Fibroblast of villous mesenchyme (primary cell): ENCODE measurements around a stretch of chr18.

GRCh38 chr18:170271-170999, 12.1 kb downstream of the USP14 start:
- CAGE, long polyA plus RNA, result no peak

- CAGE, long polyA plus RNA, result no peak
Observed at GRCh38 chr18:182232-182899, 24.0 kb downstream of the USP14 start.

DNA sequence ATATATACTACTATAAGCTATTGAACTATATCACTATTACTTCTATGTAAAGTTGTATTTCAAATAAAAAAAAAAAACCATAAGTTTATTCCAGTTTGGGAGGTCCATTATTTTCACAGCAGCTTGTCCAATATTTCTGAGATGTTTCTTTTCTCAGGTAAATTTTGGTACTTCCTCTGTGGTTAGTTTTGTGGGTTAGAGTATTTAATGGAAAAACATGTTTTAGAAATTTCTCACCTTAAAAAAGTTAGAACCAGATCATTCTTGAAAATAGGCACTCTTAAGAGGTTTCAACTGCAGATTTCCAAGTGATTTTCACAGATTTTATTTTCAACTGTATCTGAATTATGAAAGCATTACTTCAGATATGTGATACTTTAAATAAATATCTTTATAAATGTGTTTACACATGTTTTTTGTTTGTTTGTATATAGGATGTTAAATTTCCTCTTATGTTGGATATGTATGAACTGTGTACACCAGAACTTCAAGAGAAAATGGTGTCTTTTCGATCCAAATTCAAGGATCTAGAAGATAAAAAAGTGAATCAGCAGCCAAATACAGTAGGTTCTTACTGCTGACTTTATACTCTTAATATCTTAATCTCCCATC, 45.9 kb downstream of the USP14 start:
- CAGE, long polyA plus RNA, result no peak

- CAGE, long polyA plus RNA, result no peak
Observed at GRCh38 chr18:210780-212064, 52.9 kb downstream of the USP14 start.

- CAGE, long polyA plus RNA, result no peak
Observed at GRCh38 chr18:457107-457725, 43.3 kb downstream of the COLEC12 start.

DNA sequence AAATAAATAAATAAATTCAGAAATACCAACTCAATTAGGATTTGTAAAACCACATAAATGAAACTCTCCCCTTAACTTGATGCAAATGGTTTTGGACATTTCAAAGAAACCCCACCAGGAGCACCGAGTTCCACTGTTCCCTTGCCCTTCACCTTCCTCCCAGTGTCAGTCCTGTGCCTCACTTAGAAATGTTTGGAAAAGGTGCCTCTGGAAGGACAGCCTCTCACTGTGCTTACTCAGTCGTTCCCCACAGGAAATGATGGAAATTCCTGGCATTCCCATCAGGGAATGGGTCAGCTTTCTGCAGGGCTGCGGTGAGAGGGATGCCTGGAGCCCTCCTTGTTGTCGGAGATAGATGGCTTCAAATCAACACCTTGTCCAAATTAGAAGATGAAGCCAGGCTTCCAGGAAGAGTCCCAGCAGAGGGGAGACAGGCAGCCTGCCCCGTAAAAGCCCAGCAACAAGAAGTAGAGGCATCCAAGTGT, 25.4 kb downstream of the COLEC12 start:
- CAGE, long polyA plus RNA, result no peak

DNA sequence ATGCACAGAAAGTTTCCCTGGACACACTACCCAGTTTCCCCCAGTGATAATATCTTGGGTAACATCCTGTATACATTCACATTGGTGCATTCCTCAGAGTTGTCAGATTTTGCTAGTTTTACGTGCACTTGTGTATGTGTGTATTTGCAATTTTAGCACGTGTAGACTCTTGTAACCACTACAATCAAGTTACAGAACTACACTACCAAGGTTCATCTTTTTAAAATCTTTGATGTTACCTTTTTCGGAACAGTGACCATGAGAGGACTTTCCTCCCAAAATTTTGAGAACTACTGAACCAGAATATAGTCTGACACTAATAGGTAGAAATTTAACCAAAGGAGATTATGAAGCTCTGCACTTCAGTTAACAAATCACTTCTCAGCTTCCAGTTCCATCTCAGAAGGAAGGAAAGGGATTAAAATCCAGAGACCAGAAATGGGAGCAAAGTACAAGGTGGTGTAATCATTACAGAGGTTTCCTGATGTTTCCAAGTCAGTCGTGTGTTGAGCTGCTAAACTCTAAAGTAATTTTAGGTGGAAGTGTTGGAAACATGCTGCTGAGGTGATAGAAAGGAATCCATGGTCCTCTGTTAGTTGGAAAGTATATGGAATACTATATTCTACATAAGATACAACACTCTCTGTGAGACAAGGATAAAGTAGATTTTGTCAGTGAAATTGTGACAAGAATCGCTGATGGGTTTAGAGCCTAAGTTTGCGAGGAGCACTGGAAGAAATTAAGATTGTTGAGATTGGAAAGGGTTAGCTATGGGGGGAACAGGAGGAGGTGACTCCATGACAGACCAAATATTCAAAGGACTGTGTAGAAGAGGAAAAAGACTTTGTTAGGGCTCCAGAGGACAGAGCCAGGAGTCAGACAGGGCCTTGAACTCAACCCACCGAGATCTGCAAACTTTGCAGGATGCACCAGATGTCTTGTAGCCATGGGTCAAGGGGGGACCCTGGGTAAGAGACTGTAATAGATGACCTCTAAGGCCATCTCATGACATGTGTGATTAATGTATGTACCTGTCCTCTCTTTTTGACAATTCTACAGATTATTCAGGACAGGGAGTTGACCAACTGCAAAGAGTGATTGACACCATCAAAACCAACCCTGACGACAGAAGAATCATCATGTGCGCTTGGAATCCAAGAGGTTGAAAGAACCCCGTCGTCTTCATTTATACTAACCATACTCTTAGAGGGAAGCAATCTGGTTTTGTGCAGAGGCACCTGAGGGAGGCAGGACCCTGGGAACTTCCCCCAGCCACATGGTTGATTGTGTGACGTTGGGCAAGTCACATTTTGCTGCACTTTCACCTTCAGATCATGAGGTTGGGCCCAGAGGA, 11.0 kb downstream of the TYMS start:
- CAGE, long polyA plus RNA, result no peak

DNA sequence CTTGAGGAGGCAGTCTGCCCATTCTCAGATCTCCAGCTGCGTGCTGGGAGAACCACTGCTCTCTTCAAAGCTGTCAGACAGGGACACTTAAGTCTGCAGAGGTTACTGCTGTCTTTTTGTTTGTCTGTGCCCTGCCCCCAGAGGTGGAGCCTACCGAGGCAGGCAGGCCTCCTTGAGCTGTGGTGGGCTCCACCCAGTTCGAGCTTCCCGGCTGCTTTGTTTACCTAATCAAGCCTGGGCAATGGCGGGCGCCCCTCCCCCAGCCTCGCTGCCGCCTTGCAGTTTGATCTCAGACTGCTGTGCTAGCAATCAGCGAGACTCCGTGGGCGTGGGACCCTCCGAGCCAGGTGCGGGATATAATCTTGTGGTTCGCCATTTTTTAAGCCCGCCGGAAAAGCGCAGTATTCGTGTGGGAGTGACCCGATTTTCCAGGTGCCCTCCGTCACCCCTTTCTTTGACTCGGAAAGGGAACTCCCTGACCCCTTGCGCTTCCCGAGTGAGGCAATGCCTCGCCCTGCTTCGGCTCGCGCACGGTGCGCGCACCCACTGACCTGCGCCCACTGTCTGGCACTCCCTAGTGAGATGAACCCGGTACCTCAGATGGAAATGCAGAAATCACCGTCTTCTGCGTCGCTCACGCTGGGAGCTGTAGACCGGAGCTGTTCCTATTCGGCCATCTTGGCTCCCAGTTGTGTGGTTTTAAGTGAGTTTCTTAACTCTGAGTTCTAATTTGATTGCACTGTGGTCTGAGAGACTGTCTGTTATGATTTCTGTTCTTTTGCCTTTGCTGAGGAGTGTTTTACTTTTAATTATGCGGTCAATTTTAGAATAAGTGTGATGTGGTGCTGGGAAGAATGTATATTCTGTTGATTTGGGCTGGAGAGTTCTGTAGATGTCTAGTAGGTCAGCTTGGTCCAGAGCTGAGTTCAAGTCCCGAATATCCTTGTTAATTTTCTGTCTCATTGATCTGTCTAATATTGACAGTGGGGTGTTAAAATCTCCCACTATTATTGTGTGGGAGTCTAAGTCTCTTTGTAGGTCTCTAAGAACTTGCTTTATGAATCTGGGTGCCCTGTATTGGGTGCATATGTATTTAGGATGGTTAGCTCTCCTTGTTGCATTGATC, 71.9 kb downstream of the ADCYAP1 start:
- CAGE, long polyA plus RNA, result no peak

GRCh38 chr18:2654905-2655472, 537 bp upstream of the SMCHD1 start:
- CAGE, long polyA plus RNA, result no peak

- CAGE, long polyA plus RNA, result no peak
Observed at GRCh38 chr18:2657192-2657498, 1.6 kb downstream of the SMCHD1 start.

- CAGE, long polyA plus RNA, result no peak
Observed at GRCh38 chr18:2664642-2665174, 9.2 kb downstream of the SMCHD1 start.

DNA sequence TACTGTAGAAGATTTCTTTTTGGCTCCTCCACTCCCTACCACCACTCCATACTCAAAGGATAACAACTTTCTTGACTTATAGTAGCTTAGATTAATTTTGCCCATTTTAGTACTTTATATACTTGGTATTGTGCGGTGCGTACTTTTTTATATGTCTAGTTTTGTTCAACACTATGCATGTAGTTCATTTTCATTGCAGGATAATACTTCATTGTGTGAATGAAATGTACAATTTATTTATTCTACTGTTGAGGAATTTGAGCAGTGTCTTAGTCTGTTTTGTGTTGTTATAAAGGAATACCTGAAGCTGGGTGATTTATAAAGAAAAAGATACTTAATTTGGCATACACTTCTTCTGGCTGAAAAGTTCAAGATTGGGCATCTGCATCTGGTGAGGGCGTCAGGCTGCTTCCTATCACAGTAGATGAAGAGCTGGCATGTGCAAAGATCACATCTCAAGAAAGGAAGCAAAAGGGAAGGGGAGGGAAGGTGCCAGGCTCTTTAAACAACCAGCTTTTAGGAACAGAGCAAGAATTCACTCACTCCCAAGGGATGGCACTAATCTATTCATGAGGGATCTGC, 60.0 kb upstream of the EMILIN2 start:
- CAGE, long polyA plus RNA, result no peak

- CAGE, long polyA plus RNA, result no peak
Observed at GRCh38 chr18:2853220-2853620, 6.4 kb downstream of the EMILIN2 start.

DNA sequence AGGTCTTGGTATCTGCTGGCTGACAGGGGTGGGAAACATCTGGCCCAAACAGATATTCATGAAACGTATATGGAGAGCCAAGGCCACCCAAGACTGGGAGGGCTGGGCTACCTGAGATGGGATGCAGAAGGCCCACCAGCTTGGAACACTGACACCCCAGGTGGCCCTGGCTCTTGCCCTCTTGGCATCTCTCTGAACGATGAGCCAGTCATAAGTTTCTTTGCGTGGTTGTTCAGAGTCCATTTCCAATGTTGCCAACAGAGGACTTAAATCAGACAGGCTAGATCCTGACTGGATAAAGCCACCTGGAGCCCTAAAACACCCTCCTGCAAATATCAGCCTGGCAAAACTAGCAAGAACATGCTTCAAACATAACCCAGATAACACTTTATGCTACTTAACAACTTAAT, 42.6 kb downstream of the LPIN2 start:
- CAGE, long polyA plus RNA, result no peak

GRCh38 chr18:2982334-2983334, 30.3 kb downstream of the LPIN2 start:
- CAGE, long polyA plus RNA, result no peak

- CAGE, long polyA plus RNA, result no peak
Observed at GRCh38 chr18:3210196-3210827, 9.5 kb downstream of the MYOM1 start.

GRCh38 chr18:3257112-3258090, 4.5 kb upstream of the MYL12B start:
- CAGE, long polyA plus RNA, result no peak

GRCh38 chr18:3269080-3269692, 7.3 kb downstream of the MYL12B start:
- CAGE, long polyA plus RNA, result no peak

- CAGE, long polyA plus RNA, result no peak
Observed at GRCh38 chr18:3272773-3273075, 10.8 kb downstream of the MYL12B start.

DNA sequence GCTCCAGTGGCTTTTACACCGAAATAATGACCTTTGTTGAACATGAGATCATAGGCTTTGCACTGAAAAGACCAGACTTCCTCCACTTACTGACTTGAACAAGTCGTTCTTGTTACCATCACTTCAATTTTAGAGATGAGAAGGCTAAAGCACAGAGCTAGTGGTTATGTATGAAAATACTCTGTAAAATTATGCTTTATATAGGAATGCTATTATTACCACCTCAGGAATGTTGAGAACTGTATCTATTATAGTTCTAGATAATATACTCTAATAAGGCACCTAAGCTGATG, 20.0 kb downstream of the MYL12B start:
- CAGE, long polyA plus RNA, result no peak